Renal cortical epithelial cell (primary cell): ENCODE data around the gene CADPS.

- RRBS, result no CpG with 5 or more reads among the region's 9 CpGs
These were observed 127.5 kb upstream of the C3orf14 start for GRCh38 chr3:62191303-62191810.

DNA sequence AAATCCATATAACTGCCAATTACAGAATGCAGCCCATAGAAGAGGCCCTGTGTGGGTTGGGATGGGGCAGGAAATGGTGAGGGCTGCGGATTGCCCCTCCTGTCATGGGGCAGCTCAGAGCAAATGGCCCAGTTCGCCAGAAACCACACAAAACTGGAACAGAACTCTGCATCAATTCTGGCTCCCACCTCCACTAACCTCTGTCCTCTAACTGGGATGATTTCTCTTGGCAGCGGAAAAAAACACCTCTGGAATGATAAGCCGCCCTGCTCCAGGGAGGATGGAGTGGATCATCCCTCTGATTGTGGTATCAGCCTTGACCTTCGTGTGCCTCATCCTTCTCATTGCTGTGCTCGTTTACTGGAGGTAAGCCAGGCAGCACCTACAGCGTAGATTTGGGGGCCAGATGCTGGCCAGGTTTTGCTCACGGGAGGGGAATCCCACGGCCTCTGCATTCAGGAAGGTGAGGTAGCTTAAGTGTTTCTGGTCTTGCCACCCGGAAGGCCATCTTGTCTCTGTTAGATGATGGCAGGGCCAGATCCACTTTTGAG, 100.1 kb upstream of the C3orf14 start:
- RRBS, result no CpG with 5 or more reads among the region's 10 CpGs

GRCh38 chr3:62607589-62608266, 234.4 kb upstream of the FEZF2 start:
- RRBS, result no CpG with 5 or more reads among the region's 4 CpGs

DNA sequence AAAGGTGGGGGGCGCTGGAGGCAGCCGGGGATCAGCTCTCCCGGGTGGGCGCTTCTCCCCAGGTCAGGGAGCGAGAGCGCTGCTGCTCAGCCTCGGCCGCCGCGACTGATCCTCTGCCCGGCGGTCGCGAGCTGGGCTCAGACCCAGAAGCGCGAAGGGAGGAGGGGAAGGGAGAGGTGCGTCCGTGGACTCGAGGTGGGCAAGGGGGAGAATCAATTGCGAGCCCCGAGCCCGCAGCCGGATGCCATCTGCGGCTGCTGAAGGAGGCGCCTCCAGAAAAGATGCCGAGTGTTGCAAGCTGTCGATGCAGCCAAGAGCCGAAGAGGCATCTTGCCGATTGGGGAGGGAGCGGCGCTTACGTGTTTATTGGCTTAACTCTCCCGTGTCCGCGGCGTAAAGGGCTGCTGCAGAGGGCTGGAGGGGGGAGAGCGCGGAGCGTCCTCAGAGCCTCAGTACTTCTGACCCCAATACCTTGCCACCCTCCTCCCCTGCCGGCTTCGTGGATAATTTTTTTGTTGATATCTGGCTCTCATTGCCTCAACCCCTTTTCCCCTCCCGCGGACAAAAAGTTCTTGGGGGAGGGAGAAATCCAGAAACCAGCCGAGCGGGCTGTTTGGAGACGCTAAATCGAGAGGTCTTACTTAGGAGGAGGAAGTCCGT, at the start of gene CADPS:
TSS of gene CADPS (minus strand) at position 339 of the 660 bp plus-strand sequence.
- RRBS, result 3% methylated on average over 8 of the region's 48 CpGs

GRCh38 chr3:63167200-63167535, 110.9 kb upstream of the SYNPR start:
- RRBS, result no CpG with 5 or more reads among the region's 5 CpGs

DNA sequence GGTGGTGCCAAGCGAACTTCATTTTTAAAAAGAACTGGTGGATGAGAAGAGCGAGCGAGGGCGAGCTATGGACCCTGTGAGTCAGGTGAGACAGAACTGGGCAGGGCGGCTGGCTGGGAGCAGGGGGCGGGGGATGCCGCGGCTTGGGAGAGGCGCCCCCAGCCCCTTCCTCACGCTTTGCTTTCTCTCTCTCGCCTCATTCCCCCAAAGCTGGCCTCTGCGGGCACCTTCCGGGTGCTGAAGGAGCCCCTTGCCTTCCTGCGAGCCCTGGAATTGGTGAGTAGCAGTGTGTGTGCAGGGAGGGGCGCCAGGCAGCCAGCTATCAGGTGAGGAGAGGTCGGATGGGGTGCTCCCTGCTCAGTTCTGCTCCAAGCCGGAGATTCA, 351 bp downstream of the SYNPR start:
- RRBS, result no CpG with 5 or more reads among the region's 17 CpGs

- RRBS, result no CpG with 5 or more reads among the region's 10 CpGs
These were observed 65.6 kb downstream of the SYNPR start for GRCh38 chr3:63343487-63344312.

- RRBS, result 0% methylated on average over 3 of the region's 11 CpGs
These were observed 48.4 kb downstream of the ATXN7 start for GRCh38 chr3:63912234-63912332.

DNA sequence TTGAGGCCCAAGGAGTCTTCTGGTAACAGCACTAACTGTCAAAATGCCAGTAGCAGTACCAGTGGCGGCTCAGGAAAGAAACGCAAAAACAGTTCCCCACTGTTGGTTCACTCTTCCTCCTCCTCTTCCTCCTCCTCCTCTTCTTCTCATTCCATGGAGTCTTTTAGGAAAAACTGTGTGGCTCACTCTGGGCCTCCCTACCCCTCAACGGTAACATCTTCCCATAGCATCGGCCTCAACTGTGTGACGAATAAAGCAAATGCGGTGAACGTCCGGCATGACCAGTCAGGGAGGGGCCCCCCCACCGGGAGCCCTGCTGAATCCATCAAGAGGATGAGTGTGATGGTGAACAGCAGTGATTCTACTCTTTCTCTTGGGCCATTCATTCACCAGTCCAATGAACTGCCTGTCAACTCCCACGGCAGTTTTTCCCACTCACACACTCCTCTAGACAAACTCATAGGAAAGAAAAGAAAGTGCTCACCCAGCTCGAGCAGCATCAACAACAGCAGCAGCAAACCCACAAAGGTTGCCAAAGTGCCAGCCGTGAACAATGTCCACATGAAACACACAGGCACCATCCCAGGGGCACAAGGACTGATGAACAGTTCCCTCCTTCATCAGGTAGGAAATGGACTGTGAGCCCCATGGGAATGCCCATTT, 27.3 kb downstream of the PSMD6 start:
- RRBS, result no CpG with 5 or more reads among the region's 12 CpGs

- RRBS, result no CpG with 5 or more reads among the region's 5 CpGs
These were observed 19.1 kb downstream of the PSMD6 start for GRCh38 chr3:64004045-64004720.

DNA sequence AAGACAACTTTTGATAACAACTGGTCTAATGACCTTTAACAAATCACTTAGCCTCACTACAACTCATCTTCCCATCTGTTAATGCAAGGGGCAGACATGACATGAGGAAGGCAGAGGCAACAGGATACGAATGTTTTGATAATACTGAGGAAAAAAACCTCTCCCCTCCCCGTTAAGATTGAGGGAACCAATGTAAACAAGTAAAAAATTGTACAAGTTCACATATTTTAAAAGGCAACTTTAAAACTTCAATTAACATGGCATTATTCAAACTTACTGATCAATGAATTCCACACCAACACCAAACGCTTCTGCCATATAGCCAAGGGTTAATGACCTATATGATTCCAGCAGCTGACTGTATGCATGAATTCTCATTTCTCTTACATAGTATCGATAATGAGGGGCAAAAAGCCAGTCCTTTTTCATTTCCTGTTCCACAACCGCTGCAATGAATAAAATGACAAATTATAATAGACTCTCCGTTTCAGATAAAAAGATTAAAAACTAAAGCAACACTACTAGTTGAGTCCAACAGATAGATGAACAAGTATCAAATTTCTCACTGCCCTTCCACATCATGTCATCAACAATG, 10.0 kb downstream of the PSMD6 start:
- RRBS, result no CpG with 5 or more reads among the region's 6 CpGs

DNA sequence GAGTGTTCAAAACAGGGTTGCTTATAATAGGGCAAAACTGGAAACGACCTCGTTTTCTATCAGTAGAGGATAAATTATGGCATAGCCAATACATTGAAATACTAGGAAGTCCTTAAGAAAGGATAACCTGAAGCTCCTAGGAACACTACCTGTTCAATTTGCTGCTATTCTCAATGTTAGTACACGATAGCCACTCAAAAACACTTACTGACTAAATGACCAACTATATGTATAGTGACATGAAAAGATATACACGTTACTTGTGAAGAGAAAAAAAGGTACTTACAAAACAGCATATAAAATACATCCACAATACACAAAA, 8.0 kb downstream of the PSMD6 start:
- RRBS, result no CpG with 5 or more reads among the region's 4 CpGs

GRCh38 chr3:64019228-64019582, 4.1 kb downstream of the PSMD6 start:
- RRBS, result no CpG with 5 or more reads among the region's 3 CpGs

GRCh38 chr3:64163794-64164251, 61.4 kb downstream of the PRICKLE2 start:
- RRBS, result no CpG with 5 or more reads among the region's 7 CpGs

- RRBS, result no CpG with 5 or more reads among the region's 9 CpGs
These were observed 15.0 kb downstream of the PRICKLE2 start for GRCh38 chr3:64210095-64210807.

GRCh38 chr3:64238938-64239626, 13.8 kb upstream of the PRICKLE2 start:
- RRBS, result no CpG with 5 or more reads among the region's 12 CpGs

DNA sequence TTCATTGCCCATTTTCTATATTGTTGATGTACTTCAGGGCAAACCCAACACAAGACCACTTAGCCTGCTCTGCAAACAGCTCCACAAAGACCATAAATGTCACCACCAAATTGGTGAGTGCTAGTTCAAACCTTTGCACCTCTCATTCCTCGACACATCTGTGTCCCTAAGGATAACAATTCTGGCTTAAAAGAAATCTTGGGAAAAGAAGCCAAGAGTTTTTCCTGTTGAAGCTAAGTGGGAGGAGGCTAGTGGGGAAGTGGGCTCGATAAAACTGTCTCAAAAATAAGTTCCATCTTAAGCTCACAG, 40.3 kb upstream of the PRICKLE2 start:
- RRBS, result no CpG with 5 or more reads among the region's 2 CpGs

GRCh38 chr3:64267416-64268731, 42.6 kb upstream of the PRICKLE2 start:
- RRBS, result 2% methylated on average over 12 of the region's 39 CpGs

GRCh38 chr3:64345226-64345813, 120.1 kb upstream of the PRICKLE2 start:
- RRBS, result no CpG with 5 or more reads among the region's 4 CpGs

DNA sequence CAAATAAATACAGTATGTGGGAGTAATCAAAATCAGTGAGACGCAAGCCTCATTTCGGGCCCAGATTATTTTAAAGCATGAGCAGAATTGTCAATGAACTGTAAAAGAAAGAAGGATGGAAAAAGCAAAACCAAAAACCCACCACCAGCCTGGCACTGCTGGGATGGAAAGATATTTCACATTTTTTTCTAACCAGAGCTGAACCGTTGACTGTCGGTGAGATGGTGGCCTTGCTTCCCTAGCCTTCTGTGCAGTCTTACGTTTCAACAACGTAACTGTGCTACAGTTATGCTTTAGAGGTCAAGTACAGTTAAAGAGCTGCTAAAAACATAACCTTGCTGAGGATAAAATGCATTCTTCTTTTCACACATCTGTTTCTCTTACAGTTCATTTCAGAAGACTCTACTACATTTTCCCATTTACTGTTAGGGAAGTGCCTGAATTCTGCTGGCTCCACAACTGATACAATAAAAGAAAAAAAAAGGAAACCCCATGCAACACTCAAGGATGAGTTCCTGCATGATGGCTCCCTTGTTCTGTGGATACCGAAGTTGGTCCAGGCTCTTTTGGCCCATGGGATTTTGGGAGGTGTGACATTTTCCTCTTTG, 160.6 kb upstream of the PRICKLE2 start:
- RRBS, result no CpG with 5 or more reads among the region's 7 CpGs